Epidermal melanocyte (primary cell): ENCODE results near the genes CTAGE4 and ZNF786.

GRCh38 chr7:143302967-143304206, 12.5 kb upstream of the CLCN1 start:
- RRBS = no CpG with 5 or more reads among the region's 19 CpGs

DNA sequence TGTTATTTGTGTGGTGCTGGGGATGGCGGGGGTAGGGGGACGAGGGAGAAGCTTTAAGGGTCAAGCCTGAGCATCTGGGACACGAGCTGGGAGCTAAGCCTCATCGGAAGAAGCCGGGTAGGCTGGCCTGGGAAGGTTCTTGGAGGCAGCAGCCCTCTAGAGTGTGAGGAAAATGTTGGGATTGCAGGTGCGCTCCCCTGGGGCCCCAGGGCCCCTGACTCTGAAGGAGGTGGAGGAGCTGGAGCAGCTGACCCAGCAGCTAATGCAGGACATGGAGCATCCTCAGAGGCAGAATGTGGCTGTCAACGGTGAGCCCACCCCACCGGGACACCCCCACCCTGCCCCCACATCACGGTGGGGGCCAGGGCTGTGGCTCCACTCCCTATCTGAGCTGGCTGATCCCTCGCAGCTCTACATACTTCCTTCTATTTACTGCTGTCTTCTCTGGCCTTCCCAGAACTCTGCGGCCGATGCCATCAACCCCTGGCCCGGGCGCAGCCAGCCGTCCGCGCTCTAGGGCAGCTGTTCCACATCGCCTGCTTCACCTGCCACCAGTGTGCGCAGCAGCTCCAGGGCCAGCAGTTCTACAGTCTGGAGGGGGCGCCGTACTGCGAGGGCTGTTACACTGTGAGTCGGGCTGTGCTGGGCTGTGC, 7.0 kb downstream of the ZYX start:
- RRBS = no CpG with 5 or more reads among the region's 23 CpGs

DNA sequence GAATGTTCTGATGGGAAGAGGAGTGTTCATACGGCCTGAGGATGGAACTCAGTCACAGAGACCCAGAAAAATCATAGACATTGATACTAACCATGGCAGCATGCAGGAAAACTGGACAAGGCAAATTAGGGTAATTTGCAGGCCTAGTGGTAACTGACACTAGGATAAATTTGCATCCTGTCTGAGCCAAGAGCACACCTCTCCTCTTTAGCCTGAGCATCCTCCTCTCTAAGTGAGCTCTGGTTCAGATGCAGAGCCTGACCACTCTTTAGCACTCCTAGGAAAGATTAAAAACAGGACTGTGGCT, 214 bp upstream of the TAS2R41 start:
- RRBS = no CpG with 5 or more reads among the region's 1 CpG

DNA sequence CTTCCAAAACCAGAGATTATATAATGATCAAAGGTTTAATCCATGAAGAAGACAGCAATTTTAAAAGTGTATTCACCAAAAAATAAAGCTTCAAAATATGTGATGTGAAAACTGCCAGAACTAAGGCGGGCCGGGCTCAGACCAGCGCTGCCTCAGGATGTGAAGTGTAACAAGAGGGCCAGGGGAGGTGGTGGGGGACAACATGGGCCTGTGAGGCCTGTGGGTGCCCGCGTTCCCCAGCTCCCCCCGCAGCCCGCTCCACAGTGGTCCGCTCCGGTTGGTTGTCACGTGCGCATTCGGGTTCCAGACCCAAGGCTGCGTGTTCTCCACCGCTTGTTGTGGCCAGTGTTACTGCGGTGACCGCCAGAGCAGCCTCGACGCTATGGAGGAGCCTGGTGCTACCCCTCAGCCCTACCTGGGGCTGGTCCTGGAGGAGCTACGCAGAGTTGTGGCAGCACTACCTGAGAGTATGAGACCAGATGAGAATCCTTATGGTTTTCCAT, at the start of gene CTAGE4:
CTAGE4 (plus strand) TSS at position 345 of the 503 bp plus-strand sequence.
- RRBS = no CpG with 5 or more reads among the region's 19 CpGs

DNA sequence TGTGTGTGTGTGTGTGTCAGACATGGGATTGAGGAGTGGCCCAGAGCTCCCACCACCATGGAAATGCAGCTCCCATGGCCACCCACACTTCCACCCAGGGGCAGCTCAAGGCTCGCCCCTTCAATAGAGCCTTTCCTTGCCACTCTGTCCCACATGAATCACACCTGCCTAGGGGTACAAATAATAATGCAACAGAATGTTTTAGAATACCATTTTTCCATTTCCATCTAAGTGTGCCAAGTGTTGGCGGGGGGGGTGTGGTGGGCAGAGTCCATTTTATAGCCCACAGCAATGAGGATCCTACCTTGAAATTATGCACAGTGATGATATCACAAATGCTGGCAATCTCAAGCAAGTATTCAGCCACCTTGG, 19.8 kb downstream of the OR2A1 start:
- RRBS = no CpG with 5 or more reads among the region's 2 CpGs

GRCh38 chr7:145587681-145588068, 528.9 kb upstream of the CNTNAP2 start:
- RRBS = no CpG with 5 or more reads among the region's 3 CpGs

DNA sequence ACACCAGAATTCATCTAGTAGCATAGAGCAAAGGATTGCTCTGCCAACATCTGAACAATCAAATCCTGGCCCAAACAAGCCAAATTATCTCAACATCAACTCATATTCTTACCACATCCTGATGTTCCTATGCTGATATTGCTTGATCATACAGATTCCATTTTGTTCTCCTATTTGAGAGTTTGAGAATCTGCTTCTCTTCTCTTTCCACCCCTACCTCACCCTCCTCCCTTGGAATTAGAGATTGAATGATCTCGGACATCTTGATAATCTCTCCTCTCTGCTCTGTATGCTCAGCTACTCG, 633.4 kb downstream of the CNTNAP2 start:
- RRBS = no CpG with 5 or more reads among the region's 2 CpGs

GRCh38 chr7:147833657-147833856, 757.0 kb upstream of the C7orf33 start:
- RRBS = no CpG with 5 or more reads among the region's 1 CpG

DNA sequence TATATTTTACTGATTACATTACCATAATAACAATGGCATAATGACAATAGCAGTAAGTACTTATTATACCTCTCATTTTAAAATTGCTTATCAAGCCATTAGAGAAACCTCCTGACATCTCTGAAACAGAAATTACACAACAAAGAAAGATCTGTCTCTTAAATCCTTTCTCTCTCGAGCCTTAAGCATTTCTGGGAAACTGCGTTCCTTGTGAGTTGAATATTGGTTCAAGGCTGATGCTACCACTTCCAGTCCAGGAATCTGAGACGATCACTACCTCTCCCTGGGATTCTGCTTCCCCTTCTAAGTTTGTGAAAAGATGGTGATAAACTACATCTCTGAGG, 334.9 kb upstream of the C7orf33 start:
- RRBS = no CpG with 5 or more reads among the region's 3 CpGs

DNA sequence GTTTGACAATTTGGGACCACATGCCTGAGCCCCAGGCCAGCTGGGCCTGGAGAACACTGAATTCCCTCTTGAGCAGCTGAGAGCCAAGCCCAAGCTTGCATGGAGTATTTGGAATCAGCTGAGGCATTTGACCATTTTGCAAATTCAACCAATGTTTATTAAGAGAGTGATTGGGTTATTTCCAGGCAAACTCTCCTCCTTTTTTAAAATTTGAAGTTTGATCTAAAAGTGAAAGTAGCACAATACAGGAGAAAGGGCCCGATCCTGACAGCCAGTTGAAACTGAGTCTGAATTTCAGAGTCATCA, 109.8 kb upstream of the C7orf33 start:
- RRBS = no CpG with 5 or more reads among the region's 1 CpG

GRCh38 chr7:148620533-148621415, 30.2 kb downstream of the C7orf33 start:
- RRBS = no CpG with 5 or more reads among the region's 9 CpGs

DNA sequence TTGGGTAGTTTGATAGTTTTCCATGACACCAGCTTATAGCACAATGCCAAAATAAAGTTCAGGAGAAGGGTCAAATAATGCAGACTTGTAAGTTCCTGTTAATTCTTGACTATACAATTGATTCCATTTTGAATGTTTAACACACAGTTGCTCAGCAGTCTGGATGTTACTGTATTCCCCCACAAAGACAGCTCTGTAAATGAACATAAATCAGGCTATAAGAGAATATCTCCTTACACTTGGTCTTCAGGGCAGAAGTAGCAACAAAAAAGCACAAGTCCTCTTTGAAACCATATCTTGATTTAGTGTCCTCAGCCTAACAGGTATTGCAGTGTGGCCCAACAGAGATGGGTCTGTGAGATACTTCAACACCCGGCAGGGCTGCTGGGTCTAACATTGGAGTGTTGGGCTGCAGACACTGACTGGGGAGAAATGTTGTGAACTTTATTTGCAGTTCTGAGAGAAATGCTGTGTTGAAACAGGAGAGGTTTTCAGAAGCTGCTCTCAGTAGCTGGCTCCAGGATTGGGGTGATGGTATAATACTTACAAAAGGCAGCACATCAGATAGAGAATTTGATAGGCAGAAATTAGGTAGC, 75.8 kb downstream of the CUL1 start:
- RRBS = no CpG with 5 or more reads among the region's 1 CpG

GRCh38 chr7:148941716-148942366, 57.8 kb upstream of the EZH2 start:
- RRBS = no CpG with 5 or more reads among the region's 15 CpGs

DNA sequence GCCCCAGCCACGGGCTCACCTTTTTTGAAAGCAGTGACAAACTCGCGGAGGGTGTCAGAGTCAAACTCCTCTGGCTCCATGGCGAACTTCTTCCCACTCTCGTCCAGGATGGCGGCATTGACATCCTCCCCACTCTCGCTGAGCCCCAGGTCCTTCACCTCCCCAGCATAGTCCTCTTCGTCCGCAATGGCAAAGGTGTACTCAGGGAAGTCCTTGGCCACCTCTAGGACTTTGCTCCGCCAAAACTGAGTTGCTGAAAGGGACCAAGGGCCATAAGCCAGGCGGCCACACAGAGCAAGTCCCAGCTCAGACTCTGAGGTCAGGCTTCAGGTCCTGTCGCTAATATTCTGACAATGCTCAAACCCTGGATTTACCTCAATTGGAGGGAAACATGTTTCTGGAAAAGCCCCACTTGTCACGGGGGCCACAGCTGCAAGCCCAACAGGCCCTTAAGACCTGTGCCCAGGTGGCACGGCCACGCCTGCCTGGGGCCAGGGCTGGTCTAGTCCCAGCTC, 23.1 kb downstream of the PDIA4 start:
- RRBS = no CpG with 5 or more reads among the region's 15 CpGs

- RRBS = 2% methylated on average over 29 of the region's 81 CpGs
These were observed at the start of gene ZNF786 for GRCh38 chr7:149090108-149090971. TSS of gene ZNF786 (minus strand) at chr7:149090718.

DNA sequence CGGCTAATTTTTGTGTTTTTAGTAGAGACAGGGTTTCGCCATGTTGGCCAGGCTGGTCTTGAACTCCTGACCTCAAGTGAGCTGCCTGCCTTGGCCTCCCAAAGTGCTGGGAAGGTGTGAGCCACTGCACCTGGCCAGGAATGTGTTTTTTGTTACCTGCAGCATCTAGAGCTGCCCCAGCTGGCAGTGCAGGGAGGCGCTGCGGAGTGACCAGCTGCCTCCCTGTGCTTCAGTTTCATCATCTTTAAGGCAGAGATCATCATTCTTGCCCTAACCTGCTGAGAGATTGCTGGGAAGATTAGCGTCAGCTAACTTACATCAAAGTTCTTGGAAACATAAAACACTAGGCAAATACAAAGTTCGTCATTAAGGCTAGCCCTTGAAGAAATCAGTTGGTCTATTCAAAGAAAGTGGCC, 2.3 kb downstream of the ZNF282 start:
- RRBS = no CpG with 5 or more reads among the region's 6 CpGs

GRCh38 chr7:149375600-149376128, 85.2 kb downstream of the ZNF777 start:
- RRBS = no CpG with 5 or more reads among the region's 3 CpGs

- RRBS = no CpG with 5 or more reads among the region's 1 CpG
These were observed 17.7 kb downstream of the ZNF746 start for GRCh38 chr7:149479764-149480400.

DNA sequence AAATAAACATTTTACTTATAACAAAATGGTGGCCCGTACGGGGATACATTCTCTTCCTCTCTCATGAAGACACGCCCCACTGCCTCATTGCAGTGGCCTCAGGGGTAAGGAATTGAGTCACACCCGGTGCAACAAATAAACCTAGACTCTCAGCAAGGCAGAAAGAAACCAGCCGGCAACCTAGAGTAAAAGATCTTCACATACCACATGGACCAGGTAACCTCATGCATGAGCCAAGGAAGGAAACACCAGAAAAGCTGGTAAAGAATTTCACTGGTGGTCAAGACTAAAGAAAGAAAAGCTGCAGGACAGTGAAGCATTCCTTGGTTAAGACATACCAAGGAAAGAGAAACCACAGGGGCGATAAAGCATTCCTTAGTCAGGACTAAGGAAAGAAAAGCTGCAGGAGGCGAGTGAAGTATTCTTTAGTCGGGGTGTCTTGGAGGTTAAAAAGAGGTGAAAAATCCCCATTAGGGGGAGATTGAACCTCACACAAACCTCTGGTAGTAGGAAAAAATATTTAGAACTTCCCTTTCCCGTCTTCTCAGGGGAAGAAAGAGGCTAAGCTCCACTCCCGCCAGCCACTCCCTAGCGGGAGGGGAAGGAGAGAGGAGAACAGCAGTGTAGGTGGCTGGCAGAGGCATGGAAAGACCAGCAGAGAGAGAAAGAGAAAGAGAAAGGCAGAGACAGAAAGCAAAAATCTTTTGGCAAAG, 71.9 kb upstream of the ZNF746 start:
- RRBS = no CpG with 5 or more reads among the region's 11 CpGs

DNA sequence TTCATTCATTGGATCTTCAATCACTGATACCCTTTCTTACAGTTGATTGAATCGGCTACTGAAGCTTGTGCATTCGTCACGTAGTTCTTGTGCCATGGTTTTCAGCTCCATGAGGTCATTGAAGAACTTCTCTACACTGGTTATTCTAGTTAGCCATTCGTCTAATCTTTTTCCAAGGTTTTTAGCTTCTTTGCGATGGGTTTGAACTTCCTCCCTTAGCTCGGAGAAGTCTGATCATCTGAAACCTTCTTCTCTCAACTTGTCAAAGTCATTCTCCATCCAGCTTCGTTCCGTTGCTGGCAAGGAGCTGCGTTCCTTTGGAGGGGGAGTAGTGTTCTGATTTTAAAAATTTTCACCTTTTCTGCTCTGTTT, 80.9 kb upstream of the ZNF746 start:
- RRBS = no CpG with 5 or more reads among the region's 9 CpGs